Helper T cell (primary cell): ENCODE measurements around a stretch of chr4.

- PRO-cap, 2 experiments = no peak in any of the 2 experiments
Measured at GRCh38 chr4:6780231-6780703, 2.3 kb upstream of the KIAA0232 start.

DNA sequence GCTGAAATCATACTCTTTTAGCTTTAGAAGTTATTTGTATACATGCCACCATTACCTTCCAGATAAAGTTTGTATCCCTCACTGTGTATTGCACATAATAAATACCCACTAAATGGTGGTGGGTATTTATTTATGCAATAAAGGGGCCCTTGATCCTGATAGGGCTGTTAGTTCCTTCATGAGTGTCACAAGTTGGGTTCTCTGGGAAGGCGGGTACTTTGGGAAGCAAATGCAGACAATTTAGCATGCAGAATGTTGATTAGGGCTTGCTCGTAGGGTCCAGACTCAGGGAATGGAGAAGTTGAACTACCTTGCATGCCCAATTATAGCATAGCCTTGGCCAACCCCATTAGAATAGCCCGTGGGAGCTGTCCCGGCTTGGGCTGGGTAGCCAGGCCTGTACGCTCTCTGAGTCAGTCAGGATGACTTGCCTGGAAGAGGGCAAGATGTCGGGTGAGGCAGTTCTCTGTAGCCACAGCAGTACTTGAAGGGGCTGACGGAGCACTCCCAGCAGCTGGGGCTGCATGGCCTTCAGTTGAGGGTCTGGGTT, 19.4 kb downstream of the KIAA0232 start:
- PRO-cap, 2 experiments = no peak in any of the 2 experiments

DNA sequence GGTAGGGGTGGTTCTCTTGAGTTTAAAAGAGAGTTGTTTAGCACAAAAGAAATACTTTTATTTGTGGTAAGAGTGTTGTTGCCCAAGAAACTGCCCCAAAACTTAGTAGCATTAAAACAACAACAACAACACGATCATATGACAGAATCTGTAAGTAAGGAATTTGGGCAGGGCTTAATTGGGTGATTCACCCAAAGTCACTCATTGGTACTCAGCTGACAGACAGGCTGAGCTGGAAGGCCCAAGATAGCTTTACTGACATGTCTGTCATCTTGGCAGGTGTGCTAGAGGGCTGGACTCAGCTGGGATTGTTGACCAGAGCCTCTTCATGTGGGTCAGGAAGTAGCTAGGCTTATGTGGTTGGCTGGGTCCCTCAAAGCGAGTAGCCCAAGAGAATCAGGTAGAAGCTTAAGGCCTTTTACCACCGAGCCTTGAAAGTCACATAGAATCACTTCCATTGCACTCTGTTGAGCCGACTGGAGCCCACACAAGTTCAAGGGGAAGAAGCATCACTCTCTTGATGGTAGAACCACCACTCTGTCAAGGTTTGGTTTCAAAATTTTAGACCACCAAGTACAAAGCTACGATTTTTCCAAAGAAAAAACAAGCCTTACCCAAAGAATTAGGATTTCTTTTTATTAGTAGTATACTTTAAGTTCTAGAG, 52.4 kb downstream of the KIAA0232 start:
- PRO-cap, 2 experiments = no peak in any of the 2 experiments

DNA sequence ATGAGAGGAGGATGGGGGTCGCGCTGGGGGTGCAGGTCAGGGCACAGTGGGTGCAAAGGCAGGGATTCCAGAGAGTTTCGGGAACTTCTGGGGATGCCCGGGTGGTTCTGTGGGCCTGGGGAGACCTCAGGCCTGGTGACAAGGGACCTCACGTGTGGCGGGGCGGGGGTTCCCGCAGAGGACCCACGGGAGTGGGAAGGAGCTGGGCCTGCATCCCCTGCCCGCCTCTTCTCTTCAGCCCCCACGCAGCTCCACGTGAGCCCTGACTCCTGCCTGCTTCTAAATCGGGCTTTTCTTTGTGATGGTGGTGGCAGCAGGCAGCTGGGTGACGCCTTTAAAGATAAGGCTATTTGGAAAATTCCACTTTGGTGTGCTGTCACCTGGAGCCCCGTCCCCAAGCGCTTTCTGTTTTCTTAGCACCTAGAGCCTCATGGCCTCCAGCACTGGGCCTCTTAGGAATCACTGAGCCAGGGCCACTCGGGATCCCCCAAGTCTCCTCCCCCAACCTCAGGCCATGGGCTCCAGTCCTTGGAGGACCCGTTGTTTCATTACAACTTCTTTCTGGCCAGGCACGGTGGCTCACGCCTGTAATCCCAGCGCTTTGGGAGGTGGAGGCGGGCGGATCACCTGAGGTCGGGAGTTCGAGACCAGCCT, 7.1 kb upstream of the TBC1D14 start:
- PRO-cap, 2 experiments = no peak in any of the 2 experiments

DNA sequence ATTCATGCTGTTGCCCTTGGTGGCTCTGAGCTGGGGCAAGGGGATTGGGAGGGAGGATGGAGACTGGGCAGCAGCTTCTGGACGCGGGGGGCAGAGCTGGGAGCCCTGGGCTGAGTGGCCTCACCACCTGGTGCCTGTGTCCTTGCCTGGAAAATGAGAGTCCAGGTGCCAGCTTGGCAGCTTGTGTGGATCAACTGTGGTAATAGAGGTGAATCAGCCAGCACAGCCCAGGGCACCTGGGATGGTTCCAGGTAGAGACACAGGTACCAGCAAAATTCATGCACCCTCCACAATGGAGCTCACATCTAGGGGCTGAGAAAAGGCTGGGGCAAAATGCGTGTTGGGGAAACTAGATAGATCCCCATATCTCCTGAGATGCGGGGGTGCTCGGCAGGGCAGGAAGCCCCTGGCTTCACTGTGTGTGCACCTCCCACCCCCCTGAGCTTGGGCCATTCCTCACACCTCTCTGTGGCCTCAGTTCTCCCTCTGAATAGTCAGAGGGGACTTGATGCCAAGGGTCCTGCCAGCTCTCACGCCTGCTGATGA, 3.5 kb upstream of the TBC1D14 start:
- PRO-cap, 2 experiments = no peak in any of the 2 experiments

GRCh38 chr4:6916294-6917122, 6.9 kb downstream of the TBC1D14 start:
- PRO-cap, 2 experiments = peak in 2 of 2 experiments; most common plus-strand start chr4:6916909 (in 2); most common minus-strand start chr4:6916735 (in 1)

DNA sequence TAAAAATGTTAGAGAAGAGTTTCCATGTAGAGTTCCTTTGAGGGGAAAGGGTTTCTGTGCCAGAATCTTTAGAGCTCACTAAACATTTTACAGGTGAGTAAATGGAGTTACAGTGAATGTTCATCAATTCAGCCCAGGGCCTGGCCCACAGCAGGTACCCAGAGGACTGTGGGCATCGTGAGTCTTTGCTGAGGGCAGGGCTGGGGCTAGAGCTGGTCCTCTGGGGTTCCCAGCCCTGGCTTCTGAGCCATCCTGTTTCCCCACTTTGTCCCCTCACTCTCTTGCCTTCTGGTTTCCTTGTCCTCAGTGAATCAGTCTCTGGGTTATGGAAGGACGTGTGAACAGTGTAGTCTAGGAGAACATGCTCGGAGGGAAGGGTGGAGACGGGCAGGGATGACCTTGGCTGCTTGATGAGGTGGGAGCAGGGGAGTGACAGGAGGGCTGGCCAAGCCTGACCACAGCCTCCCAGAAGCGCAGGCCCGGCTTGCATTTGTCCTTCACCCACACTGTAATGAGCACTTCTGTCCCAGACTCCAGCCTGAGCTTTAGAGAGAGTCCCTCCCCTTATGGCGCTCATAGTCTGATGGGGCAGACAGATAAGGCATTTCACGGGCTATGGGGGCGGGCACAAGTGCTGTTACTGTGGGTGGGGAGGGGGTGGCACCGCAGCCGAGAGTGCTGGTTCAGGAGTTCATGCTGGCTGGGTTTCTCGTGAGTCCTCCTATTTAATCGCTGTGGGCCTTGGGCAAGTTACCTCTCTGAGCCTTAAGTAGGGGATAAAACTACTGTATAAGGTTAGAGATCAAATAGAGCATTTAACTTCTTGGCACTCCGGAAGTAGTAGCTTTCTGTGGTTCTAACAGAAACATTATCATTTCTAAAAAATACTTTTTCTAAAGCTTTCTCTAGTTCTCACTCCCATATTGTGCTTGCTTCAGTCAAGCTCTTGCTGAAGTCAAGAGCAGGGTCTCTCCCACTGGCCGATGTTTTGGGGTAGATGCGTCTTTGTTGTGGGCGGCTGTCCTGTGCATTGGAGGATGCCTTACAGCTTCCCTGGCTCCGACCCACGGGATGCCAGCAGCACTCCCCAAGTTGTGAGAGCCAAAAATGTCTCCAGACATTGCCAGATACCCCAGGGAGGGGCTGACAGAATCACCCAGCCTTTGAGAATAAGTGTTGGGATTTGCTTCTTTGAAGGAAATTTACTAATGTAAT, 17.4 kb downstream of the TBC1D14 start:
- PRO-cap, 2 experiments = peak in 2 of 2 experiments; most common plus-strand start position 689 of the sequence (in 1); most common minus-strand start position 513 of the sequence (in 2)

GRCh38 chr4:6942174-6942952, 32.7 kb downstream of the TBC1D14 start:
- PRO-cap, 2 experiments = peak in 2 of 2 experiments; most common plus-strand start chr4:6942313 (in 1); most common minus-strand start chr4:6942554 (in 1)

- PRO-cap, 2 experiments = peak in 2 of 2 experiments; most common plus-strand start chr4:6986860 (in 1); most common minus-strand start chr4:6986818 (in 1)
Measured at GRCh38 chr4:6986655-6987400, 56.0 kb downstream of the CCDC96 start.

GRCh38 chr4:6987401-6987964, 55.3 kb downstream of the CCDC96 start:
- PRO-cap, 2 experiments = peak in 2 of 2 experiments; most common minus-strand start chr4:6987573 (in 2)

- PRO-cap, 2 experiments = no peak in any of the 2 experiments
Measured at GRCh38 chr4:7014583-7015206, 28.1 kb downstream of the CCDC96 start.

DNA sequence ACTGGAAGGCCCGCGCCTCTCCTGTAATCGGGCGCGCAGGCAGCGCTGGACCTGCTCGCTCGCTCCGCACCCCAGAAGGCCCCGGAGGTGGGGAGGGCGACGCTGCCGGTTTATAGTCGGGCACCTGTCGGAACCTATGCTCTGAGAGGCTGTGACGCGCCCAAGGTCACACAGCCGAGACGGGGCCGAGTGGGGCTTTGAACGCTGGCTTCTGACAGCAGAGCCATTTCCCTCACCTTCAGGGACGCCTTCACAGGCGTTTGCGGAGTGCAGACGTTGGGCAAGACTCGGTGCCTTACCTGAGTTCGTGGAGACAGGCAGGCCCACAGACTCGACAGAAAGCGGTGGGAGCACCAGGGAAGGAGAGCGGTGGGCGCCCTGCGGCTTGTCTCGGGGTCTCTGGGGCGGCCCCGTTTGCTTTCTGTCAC, 729 bp downstream of the TADA2B start:
- PRO-cap, 2 experiments = peak in 2 of 2 experiments; most common plus-strand start position 144 of the sequence (in 1); most common minus-strand start position 83 of the sequence (in 2)

- PRO-cap, 2 experiments = no peak in any of the 2 experiments
Measured at GRCh38 chr4:7324623-7325201, 110.0 kb downstream of the PSAPL1 start.

- PRO-cap, 2 experiments = no peak in any of the 2 experiments
Measured at GRCh38 chr4:7646231-7647265, 211.8 kb upstream of the PSAPL1 start.

DNA sequence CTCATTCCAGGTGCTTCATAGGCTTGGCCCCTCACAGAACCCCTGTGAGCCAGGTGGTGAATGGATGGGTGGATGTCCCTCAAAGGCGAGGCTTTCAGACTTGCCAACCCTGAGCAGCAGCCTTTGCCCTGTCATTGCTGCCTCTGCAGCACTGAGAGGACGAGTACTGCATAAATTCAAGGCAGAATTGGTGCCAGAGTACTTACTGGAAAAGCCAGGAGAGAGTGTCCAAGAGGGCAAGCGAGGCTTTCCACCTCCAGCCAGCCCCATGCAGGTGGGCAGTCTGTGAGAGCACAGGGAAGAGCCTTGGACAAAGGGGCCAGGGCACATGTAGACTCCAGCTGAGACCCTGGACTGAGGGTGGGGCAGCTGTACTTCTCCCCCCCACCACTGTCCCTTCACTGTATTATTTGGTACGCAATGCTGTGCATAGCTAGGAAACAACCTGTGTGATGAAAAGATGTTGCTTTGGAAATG, 224.8 kb upstream of the PSAPL1 start:
- PRO-cap, 2 experiments = no peak in any of the 2 experiments

DNA sequence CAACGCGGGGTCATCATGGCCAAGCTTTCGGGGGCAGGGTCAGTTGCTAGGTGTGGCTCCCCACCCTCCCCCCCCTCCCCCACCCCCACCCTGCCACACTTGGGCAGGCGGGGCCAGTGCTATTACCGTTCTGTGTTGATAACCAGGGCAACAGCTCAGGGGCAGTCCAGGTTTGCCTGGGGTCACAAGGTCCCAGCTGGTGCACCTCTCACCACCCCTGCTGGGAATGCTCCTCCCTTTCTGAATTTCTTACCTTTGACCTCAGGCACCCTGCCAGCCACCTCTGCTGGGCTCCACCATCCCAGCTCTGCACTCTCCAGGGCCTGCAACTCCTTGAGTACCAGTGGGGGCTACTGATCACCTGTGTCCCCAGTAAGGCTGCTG, 227.4 kb upstream of the PSAPL1 start:
- PRO-cap, 2 experiments = no peak in any of the 2 experiments

DNA sequence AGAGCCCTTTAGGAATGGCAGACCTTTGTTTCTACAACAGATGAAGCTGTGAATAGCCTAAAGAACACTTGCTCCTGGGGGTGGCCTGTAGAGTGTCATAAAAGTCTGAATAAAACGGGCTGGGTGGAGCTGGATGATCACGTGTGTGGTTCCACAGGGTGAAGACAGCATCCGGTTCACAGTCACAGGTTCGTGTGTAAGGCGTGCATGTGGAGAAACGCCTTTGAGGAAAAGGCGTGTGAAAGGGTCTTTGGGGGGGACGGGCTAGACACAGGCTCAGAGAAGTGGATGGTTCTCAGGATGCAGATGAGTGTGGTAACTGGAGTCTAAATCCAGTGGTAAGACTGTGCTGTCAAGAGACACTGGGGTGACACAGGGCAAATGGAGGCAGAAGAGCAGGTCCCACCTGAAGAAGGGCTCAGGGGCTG, 156.0 kb downstream of the AFAP1 start:
- PRO-cap, 2 experiments = peak in 1 of 2 experiments; most common plus-strand start position 179 of the sequence (in 1)

GRCh38 chr4:7967916-7968397, 28.3 kb upstream of the AFAP1 start:
- PRO-cap, 2 experiments = no peak in any of the 2 experiments

DNA sequence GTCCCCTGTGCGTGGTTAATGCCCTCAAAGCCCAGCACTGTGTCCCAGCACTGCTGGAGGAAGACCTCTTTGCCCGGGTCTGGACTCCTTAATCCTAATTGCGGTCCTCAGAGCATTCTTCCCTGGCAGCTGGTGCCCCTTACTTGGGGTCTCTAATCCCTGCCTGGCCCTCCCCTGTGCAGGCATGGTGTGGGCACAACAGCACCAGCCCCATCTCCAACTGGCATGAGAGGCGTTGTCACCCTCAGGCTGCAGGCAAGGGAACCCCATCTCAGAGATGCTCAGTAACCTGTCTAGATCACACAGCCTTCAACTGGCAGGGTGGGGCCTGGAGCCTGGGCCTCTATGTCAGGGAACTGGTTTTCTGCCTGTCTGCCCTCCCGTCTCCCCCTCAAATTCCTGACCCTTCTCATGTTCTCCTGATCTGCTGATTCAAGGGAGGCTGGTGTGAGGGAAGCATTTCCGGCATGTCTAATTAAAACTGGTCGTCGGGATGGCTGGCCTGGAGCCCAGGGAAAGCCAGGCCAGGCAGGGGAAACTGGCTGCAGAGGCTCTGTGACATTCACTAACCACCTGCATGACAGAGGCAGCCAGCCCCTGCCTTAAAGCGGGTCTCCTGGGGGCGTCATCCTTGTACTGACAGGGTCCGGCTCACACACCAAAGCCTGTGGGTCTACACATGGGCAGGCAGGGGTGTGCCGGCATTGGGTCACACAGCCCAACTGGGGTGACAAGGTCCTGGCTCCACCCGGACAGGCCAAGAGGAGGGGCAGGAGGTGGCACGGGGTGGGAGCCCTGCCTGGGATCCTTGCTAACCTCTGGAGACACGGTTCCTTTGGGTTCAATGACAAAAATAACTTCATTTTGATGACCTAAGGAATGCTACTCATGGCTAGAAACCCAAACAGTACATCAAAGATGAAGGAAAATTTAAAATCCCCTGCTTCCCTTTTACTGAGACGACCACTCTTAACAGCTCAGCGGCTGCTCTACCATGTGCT, 35.3 kb downstream of the ABLIM2 start:
- PRO-cap, 2 experiments = no peak in any of the 2 experiments

DNA sequence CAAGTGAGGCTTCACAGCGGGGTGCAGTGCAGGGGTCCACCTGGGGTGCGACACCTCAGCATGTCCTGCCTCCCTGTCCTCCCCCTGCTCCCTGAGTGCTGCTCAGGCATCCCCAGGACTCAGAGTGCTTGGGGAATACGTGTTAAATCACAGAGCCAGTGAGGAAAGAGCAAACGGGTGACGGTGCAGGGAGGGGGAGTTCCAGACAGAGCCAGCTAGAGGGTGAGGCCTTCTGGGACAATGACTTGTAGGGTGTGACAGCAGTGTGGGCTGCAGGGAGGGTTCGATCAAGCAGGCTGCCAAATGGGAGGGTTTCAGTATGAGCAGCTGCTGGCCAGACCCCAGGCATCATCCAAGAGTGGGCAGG, 13.7 kb upstream of the HTRA3 start:
- PRO-cap, 2 experiments = no peak in any of the 2 experiments